Prostate gland (tissue), 2 donors: Measurements from ENCODE around the gene GJA1.

DNA sequence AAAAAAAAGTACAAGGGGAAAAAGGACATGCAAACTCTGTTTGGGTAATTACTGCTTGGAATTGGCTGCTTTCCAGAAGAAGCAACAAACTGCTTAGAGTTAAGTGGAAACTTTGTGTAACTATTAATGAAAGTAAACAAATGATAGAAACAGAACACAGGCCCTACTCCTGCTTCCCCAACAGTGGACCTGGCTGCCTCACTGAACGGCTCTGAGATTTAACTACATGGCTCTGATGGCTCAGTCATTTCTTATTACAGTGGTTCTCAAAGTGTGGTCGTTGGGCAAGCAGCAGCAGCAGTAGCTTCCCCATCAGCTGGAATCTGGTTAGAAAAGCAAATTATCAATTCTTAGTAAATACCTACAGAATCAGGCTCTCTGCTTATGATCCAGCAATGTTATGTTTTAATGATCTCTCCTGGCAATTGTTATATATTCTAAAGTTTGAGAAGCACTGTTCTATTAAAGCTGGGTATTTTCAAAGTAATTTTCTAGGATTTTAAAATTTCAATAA is 108.3 kb downstream of the MAN1A1 start:
- PRO-cap, result no peak
- RAMPAGE, long total RNA, 2 experiments, result no peak in any of the 2 experiments

DNA sequence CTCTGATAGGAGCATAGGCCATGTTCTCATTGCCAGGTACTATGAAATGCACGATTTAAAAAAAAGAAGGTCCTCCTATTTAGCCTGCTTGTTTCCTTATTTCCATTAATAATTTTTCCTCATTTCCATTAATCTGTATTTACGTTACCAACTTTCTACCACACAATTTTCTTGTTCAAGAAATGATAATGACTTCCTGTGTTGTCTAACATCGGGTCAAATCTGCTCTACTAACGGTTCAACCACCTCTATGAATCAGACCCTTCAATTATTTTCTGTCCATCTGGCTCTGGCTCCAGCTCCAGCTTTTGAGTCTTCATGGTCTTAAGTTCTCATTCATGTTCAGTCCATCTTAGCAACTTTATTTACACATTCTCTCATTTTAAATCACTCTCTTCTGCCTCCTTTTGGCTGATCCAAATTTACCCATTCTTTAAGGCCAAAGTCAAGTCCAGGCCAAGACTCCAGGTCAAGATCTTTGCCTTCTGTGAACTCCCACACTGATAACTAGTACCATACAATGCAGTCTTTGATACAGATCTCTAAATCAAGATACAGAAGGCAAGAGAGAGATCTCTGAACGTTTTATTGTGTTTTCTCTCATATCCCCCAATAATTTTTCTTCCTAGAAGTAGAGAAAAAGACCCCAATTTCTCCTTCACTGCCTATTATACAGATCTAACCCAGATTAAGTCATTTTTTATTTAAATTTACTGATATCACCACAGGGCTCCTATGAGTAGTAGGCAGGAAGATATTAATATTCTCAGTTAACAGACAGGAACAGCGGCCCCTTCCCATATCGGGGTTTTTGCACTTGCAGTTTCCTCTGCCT is 98.3 kb downstream of the MAN1A1 start:
- PRO-cap, result no peak
- RAMPAGE, long total RNA, 2 experiments, result no peak in any of the 2 experiments

DNA sequence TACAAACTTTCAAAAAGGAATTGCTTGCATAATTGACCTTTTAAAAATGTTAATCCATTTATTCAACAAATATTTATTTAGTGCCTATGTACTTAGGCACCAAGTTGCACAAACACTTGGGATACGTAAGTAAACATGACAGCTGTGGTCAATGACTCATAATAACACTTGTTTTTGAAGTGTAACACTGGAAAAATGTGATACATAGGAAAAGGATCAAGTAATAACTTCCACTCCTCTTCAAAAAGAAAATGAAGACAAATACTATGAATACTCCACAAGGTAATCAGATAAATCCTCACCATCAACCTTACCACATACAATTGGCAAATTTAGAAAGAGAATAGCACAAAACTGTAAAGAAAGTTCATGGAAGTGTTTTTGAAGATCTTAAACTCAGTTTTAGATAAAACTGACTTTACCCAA is 88.2 kb downstream of the MAN1A1 start:
- PRO-cap, result no peak
- RAMPAGE, long total RNA, 2 experiments, result no peak in any of the 2 experiments

GRCh38 chr6:119273437-119273903 is 76.1 kb downstream of the MAN1A1 start:
- PRO-cap, result no peak
- RAMPAGE, long total RNA, 2 experiments, result no peak in any of the 2 experiments

GRCh38 chr6:119463045-119463420 is 113.5 kb upstream of the MAN1A1 start:
- PRO-cap, result no peak
- RAMPAGE, long total RNA, 2 experiments, result no peak in any of the 2 experiments

- PRO-cap, result no peak
- RAMPAGE, long total RNA, 2 experiments, result no peak in any of the 2 experiments
Measured at GRCh38 chr6:119498335-119498757, 148.8 kb upstream of the MAN1A1 start.

- PRO-cap, result bidirectional peak, plus-strand start at chr6:121435680, minus-strand start at chr6:121435526
- RAMPAGE, long total RNA, 2 experiments, result start-site peak on the plus strand in 1 of 2 experiments, at chr6:121435669-121435768 at its widest, 107 to 268 reads per replicate
Measured at GRCh38 chr6:121435392-121436026, at the start of gene GJA1. Gene GJA1 (plus strand): TSS chr6:121435646.

GRCh38 chr6:121436027-121436925 is 830 bp downstream of the GJA1 start:
- PRO-cap, result bidirectional peak, plus-strand start at chr6:121436800, minus-strand start at chr6:121436680
- RAMPAGE, long total RNA, 2 experiments, result no peak in any of the 2 experiments

DNA sequence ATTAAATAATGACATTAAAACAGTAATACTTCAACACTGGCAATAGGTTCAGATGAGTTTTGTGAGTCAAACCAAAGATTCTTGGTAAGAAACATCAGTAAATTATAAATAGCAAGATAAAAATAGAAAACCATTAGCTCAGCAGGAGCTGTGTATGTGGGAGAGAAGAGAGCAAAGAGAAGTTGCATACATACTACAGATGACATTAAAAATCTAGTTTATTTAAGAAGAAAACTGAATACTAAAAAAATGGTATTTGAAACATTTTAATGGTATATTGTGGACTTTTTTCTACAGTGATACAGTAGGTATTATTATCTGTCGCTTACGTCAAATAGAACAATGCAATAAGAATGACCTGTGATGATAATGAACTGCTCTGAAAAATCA is 149.2 kb downstream of the GJA1 start:
- PRO-cap, result no peak
- RAMPAGE, long total RNA, 2 experiments, result no peak in any of the 2 experiments

DNA sequence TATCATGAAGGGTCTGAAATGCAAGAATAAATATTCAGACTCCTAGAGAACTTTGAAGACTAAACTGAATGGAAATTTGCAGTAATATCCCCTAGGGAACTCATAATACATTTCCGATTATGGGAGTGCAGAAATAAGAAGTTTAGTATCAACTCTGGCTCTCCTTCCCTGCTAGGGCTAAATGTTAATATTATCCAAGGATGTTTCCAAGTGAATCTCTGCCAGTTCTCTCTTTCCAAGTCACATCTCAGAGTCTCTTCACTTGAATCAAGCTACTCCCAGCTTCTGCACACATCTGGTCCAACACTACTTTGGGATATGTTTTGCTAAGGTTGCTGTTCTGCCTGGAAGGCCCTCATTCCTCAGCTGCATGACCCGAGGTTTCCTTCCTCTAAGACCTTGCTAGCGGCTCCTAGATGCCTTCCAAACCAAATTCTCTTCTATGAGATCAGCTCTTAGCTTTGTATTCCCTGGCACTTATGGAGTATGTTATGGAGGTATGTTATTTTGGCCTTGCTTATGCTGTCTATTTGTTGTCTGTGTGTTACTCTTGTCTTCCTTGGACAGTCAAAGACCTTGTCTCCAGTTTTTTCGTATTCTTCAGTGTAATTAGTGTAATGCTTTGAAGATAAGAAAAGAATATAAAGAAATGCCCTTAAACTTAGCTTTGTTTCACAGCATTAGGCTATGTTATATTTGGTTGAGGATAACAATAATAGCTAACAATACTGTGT is 331.8 kb downstream of the GJA1 start:
- PRO-cap, result no peak
- RAMPAGE, long total RNA, 2 experiments, result no peak in any of the 2 experiments

- PRO-cap, result no peak
- RAMPAGE, long total RNA, 2 experiments, result no peak in any of the 2 experiments
Measured at GRCh38 chr6:121777506-121777705, 342.0 kb downstream of the GJA1 start.

GRCh38 chr6:121952217-121952460 is 447.3 kb upstream of the HSF2 start:
- PRO-cap, result no peak
- RAMPAGE, long total RNA, 2 experiments, result no peak in any of the 2 experiments

DNA sequence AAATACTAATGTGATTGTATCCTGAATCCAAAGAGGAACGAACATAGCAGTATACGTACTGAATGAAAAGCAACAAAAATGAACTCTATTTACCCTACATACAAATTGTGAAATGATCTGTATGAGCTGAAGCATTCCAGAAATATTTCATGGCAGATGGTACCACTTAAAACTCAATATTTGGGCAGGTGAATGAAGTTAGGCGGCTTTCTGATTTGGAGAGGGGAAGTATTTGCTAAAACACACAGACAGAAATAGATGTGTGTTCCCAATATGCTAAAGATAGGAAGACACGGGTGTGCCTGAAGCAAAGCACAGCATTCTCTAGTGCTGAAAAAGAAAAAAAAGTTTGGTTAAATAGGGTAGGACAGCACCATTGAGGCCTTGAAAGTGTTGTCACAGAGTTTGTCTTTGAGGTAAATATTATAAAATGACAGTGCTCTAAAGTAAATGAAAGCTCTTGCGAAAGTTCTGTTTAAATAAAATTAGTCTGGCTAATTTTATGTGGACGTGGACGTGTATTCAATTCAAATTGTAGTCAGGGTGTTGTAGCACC is 252.2 kb upstream of the HSF2 start:
- PRO-cap, result no peak
- RAMPAGE, long total RNA, 2 experiments, result no peak in any of the 2 experiments

DNA sequence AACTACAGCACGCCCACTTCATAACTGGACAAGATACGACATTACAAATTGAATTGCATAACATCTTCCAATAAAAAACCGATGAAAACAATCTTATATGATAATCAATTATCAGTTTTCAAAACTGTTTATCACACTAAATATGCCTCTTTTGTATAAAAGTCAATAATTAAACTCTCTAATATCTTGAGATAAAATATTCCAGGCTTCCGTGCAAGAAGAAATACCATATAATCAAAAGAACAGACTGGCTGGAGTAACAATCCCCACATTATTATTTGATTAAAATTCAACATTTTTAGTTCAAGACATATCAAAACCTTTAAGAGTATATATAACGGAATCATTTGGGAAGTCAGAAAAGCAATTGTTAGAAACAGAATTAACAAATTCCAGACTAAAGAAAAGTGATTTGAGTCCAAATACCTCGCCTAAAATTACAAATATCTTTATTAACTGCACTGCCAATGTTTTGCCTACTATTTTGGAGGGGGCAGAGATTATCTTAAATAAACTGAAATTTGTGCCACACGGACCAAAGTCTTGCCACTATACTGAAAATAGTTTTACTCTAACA is 1.1 kb downstream of the SERINC1 start:
- PRO-cap, result no peak
- RAMPAGE, long total RNA, 2 experiments, result no peak in any of the 2 experiments

GRCh38 chr6:122788613-122788890 is 506 bp upstream of the SMPDL3A start:
- PRO-cap, result no peak
- RAMPAGE, long total RNA, 2 experiments, result no peak in any of the 2 experiments

GRCh38 chr6:122790762-122791465 is 1.9 kb downstream of the SMPDL3A start:
- PRO-cap, result no peak
- RAMPAGE, long total RNA, 2 experiments, result no peak in any of the 2 experiments

- PRO-cap, result no peak
- RAMPAGE, long total RNA, 2 experiments, result no peak in any of the 2 experiments
Measured at GRCh38 chr6:123090946-123091712, 95.1 kb downstream of the CLVS2 start.

- PRO-cap, result no peak
- RAMPAGE, long total RNA, 2 experiments, result no peak in any of the 2 experiments
Measured at GRCh38 chr6:123519058-123519691, 117.6 kb downstream of the TRDN start.

DNA sequence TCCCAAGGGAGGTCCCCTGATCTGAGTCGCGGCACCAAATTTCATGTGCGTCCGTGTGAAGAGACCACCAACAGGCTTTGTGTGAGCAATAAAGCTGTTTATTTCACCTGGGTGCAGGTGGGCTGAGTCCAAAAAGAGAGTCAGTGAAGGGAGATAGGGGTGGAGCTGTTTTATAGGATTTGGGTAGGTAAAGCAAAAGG is 49.3 kb downstream of the TRDN start:
- PRO-cap, result no peak
- RAMPAGE, long total RNA, 2 experiments, result no peak in any of the 2 experiments

GRCh38 chr6:123802644-123803005 is 1.0 kb upstream of the NKAIN2 start:
- PRO-cap, result no peak
- RAMPAGE, long total RNA, 2 experiments, result no peak in any of the 2 experiments